Hair follicle dermal papilla cell (primary cell): ENCODE measurements around a stretch of chr6.

DNA sequence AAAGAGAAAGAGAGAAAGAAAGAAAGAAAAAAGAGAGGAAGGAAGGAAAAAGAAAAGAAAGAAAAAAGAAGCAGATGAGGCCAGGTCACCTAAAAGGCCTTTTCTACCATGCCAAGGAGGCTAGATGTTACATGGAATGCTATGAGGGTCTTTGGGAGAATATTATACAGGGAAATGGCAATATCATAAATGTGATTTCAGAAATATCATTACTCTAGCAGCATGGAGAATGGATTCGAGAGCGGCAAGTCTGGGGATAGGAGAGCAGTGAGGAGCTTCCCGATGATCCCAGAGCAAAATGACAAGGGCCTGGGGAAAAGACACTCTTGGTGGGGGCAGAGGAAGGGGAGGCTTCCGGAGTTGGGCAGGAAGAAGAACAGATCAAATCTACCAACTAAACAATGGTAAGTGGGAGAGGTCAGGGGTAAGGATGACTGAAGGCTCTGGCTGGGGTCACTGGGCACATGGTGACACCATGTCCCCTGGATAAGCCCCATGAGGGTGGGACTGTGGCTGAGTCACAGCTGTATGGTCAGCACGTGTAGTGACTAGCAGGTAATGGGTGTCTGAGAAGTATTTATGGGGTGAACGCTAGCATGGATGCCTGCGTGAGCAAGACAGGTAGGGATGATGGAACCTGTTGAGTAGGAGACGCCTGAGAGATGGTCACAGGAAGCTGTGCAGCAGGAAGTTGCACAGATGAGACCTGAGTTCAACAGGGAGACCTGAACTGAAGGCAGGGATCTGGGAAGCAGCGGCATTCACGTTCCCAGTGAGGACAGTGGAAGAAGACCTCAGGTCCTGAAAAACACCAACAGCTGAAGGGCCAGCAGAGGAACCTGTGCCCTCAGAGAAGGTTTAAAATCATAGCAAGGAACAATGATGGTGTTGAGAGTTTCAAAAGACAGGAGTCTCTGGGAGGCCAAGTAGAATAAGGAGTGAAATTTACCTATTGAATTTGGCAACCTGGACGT is 64.5 kb upstream of the SNX9 start:
- CAGE, long polyA plus RNA, result no peak

DNA sequence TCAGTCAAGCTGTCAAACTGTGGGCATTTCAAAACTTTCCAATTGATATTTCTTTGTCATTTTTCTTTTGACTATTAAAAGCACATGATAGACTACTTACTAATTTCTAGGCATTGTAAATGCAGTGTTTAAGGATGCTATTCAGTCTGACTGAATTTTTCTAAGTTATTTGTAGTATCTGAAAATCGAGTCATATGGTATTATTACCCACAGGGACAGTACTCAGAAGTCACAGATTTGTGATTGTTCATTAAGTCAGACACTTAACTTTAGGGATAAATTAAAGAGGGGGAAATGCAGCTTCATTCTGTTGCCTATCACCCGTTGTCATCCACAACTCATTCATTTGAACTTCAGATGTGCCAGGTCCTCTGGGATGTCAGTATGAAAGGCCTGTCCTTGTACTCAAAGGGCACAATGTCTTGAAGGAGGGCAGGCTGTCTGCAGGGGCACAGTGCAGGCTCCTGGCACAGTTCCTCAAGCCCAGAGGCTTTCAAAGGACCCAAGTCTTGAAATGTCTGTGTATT is 9.0 kb downstream of the SNX9 start:
- CAGE, long polyA plus RNA, result no peak

DNA sequence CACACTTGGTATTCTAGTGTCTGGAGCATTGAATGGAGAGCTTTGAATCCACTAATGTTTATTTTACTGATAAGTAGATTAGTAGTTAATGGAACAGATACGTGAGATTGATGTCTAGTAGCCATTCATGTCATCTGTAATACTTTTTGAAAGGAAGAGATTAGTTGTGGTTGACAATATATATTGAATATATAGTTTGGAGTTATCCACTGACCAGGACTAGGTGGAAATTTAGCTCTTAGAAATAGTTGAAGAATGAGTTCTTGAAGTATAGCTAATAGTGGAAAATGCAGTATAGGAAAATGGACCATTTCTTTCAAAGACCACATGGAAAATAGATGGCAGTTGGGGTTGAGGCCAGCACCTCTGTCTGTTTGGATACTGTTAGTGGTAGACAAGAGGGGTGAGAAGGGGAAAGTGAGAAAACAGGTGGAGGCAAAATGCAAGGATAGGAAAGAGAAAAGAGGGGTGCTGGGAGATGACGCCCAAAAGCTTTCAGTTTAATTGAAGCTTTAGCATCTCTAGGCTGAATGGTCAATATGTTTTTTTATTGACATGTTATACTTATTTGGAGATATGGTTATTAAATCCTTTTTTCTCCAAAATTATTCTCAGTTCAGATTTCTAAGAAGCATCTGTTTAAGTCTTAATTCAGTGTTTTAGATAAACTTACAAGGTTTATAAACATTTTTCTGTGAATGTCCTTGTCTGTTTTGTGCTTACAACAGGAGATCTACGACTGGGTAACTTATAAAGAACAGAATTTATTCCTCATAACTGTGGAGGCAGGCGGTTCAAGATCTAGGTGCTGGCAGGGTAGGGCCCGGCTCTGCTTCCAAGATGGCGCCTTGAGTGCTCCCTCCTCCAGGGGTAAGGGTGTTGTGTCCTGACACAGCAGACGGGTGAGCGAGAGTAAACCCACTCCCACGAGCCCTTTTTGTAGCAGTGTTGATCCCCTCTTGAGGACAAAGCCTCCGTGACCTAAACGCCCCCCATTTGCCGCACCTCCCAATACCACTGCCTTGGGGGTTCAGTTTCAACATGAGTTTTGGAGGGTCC is 40.6 kb downstream of the SNX9 start:
- CAGE, long polyA plus RNA, result no peak

DNA sequence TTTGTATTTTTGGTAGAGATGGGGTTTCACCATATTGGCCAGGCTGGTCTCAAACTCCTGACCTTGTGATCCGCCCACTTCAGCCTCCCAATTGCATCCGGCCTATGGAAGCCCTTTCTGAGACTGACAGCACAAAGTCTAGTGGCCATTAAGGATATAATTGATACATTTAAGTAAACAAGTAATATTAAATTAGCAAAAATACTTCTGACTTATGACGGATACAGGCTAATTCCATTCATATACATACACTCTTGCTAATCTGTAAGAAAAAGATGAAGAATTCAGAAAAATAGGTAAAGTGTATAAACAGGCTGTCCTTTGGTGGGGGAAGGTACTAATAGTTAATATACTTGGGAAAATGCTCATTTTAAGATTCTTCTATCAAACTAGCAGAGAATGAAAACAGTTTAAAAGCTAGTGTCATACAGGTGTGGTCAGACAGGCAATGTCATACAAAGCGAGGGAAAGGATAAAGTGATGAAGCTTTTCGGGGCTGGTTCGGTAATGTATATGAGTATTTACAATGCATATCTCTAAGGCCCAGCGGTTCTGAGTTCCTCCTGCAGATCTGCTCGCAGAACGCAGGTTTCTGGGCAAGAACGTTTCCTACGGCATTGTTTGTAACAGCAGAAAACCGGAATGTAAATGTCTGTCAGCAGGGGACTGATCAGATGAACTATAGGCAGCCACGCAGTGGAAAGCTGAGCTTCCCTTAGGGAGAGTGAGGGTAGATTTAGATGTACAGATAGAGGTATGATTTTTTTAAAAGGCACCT is 55.7 kb downstream of the SNX9 start:
- CAGE, long polyA plus RNA, result no peak

- CAGE, long polyA plus RNA, result no peak
Measured at GRCh38 chr6:157879782-157880366, 56.8 kb downstream of the SNX9 start.

GRCh38 chr6:157889727-157890397 is 66.8 kb downstream of the SNX9 start:
- CAGE, long polyA plus RNA, result no peak

- CAGE, long polyA plus RNA, result no peak
Measured at GRCh38 chr6:157989969-157990329, 8.3 kb downstream of the SYNJ2 start.

DNA sequence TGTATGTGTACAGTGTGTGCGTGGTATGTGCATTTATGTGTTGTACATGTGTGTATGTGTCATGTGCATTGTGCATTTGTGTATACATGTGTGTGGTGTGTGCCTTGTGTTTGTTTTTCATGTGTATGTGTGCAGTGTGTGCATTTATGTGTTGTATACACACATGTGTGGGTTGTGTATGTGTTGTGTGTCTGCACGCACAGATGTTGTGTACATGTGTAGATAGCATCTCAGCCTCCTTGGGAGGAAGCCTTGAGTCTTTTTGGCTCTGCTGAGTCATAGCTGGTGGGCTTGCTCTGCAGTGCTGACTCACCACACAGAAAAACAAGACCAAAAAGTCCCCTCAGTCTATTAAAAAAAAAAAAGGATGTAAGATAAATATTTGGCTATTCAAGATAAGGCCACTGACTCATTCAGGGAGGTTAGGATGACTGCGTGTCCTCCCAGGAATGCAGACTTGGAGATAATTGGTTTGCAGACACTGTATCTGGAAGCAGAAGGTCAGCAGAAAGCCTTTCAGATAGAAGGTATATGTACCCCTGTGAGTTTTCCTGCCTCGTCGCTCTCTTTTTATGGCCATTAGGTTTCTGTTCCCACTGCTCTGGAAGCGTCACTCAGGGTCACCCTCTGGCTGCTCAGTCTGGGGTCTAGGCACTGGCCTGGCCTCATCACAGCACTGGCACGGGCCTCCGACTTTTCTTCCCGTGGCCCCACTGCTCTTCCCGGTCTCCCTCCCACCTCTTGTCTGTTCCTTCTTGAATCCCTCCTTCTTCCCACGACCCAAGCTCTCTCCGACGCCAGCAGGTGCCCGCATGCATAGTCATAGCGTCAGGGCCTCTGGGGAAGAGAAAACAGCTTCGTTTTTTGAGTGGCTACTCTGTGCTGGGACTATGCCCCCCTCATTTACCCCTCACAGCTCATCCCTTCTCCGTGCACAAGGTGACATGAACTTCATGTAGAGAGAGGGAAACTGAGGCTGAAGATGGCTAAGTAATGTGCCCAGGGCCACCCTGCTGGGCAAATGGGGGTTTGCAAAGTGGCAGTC is 58.8 kb downstream of the SYNJ2 start:
- CAGE, long polyA plus RNA, result no peak

DNA sequence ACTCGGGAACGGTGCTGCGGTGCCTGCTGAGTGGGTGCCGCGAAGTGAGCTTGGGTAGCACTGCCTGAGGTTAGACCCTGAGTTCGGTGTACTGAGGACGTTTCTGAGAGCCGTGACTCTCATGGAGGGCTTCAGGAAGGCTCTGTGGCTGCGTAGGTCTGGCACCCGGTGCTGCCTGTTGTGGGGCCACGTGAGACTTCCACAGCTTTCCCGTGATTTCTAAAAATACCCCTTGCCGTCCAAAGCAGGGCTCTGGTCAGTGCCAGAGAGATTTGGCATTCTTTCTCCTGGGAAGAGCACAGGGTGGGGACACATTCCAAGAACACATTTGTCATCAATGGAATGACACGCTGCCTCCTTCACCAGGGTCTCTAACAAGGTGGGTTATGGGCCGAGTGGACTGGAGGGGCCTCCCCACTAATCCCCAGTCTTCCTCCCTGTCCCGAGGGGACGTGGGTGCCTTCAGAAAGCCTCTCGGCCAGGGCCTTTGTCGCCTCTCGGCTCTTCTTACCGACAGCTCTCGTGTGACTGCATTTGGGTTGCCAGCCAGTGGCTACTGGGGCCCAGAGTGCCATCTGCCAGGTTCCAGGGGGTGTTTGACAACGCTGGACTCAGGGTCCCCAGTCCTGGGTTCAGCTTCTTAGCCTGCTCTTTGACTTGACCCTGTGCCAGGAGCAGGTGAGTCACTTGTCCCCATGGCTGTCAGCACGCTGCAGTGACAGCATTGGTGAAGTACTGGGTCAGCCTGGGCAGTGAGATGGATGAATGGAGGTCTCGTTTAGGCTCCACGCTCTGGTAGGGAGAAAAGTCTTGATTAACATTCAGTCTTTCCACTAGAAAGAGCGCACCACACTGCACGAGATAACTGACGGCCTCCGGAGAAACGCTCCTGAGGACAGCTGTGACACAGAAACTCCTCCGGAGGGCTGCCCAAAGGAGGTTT is 62.3 kb downstream of the SYNJ2 start:
- CAGE, long polyA plus RNA, result no peak

DNA sequence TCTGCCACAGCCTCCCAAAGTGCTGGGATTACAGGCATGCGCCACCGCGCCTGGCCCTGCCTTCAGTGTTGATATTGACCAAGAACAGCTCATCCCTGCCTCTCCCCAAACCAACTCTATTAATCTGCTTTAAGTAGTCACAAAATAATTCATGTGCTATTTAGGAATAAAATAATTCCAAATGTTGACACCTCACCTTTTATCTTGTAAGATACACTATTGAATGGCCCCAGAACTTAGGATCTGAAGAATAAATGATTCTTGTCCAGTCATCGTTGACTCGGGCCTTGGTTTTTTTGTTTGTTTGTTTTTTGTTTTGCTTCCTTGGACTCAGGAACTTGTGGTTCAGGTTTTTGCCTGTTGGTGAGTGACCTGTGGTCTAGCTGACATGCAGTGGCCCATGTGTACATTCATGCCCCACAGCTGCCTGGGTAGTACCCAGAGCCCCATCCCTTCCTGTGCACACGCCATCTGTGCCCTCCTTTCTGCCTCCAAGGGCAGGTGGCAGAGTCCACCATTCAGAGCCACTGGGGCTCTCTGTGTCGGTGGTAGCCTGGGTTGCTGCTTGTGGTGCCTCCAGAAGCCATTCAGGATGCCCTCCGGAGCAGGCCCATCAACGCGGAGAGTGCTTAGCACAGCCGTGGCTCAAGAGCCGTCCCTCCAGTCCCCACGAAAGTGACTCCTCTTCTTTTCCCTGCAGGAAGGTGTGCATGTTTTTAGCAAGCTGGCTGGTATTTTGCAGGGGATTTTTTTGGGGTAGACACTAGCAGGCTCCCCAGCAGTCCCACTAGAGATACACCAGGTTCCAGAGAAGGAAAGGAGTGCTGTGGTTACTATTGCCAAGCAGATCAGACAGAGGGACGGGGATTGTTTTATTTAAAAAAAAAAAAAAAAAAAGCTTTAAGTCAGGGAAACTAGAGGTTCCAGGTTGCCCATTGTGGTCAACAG is 85.9 kb downstream of the SYNJ2 start:
- CAGE, long polyA plus RNA, result no peak

DNA sequence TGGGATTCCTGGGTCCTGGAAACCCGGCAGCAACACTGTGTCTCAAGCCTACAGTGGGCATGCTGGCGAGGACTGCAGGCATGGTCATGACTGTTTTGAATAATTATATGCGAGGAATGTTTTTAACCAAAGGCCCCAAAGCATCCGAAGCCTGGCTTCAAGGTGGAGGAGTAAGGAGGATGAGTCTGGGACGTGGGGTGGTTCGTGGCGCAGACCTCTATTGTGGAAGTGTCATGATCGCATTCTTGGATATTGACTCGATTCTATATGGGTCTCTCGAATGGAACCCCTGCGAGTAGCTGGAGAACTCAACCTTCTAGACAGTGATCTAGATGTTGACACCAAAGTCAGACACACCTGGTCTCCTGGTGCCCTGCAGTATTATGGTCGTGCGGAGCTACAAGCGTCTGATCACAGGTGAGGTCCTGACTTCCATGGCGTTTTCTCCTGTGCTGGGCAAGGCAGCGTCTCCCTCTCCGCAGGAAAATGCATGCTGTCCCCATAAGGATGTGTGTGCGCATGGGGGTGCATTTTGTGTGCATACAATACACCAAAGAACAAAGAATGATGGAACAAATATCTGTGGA is 90.1 kb downstream of the SERAC1 start:
- CAGE, long polyA plus RNA, result no peak

GRCh38 chr6:158097672-158098936 is 70.0 kb downstream of the SERAC1 start:
- CAGE, long polyA plus RNA, result no peak

GRCh38 chr6:158231344-158231960 is 63.3 kb downstream of the GTF2H5 start:
- CAGE, long polyA plus RNA, result no peak

GRCh38 chr6:158284158-158284825 is 28.0 kb upstream of the TULP4 start:
- CAGE, long polyA plus RNA, result no peak

GRCh38 chr6:158290030-158290433 is 22.2 kb upstream of the TULP4 start:
- CAGE, long polyA plus RNA, result no peak

- CAGE, long polyA plus RNA, result no peak
Measured at GRCh38 chr6:158479726-158479972, 80.2 kb upstream of the TMEM181 start.

DNA sequence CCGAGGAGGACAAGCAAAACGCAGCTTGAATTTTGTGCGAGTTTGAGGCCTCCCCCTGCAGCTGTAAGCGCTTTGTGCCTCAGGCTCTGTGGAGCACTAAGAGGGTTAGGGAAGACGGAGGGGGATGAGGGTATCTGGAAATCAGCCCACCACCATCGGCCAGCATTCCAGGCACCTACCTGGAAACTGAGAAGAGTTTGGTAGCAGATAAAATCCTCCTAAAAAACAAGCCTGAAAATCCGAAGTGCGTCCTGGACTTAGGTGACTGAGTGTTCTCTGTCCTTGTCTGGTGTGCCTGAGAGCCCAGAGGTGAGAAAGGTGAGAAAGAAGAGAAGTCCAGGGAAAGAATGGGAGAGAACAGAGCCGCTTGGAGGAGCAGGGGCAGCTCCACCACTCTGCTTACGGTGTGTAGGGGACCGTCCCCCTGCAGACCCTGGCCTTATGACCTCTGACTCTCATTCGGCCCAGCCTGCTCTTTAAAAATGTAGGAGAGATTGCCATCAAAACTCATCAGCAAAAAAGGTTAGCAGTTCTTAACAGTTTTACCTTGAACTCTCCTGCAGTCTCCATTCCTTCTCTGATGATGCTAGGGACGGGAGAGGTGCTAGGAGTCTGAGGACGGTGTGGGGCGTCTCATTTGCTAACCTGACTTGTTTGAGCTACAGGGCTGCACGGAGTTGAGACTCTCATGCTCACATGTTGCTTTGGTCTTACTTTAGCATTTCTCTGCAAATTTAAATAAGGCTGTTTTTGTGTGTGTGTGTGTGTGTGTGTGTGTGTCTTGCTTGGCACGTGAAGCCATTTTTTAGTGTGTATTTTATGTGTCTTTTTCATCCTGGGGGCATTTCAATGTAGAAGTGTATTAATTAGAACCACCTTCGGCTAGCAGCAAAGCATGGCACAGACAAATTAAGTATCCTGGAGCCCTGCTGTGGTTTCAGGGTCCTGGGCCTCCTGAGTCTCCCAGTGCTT is 2.1 kb downstream of the TMEM181 start:
- CAGE, long polyA plus RNA, result no peak

GRCh38 chr6:158564906-158565718 is 5.2 kb downstream of the TMEM181 start:
- CAGE, long polyA plus RNA, result no peak

GRCh38 chr6:158717632-158718542 is 68.0 kb downstream of the SYTL3 start:
- CAGE, long polyA plus RNA, result no peak

- CAGE, long polyA plus RNA, result no peak
Measured at GRCh38 chr6:158763870-158764162, 55.4 kb downstream of the EZR start.